ENCODE measurements around the genes PRDX4, MAGEB10, IL1RAPL1 and FTHL17.

- PRO-cap, result no peak
These were observed 27.4 kb downstream of the CBLL2 start for GRCh38 chrX:22300046-22300607.

DNA sequence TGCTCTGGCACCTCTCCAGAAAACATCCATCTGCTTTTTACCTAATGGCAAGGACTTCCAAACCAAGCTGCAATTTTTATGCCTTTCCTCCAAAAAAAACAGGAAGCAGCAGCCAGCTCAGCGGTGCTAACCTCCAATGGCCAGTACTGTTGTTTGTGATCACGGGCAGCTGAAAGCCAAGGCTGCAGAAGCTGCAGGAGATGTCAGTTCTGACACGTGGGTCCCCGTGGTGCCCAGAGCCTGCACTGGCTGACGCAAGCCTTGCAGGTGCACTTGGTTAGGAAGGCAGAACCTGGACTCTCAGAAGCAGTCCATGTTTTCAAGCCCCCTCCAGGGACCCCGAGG lies 313.6 kb upstream of the DDX53 start:
- PRO-cap, result no peak

GRCh38 chrX:23667394-23668472 lies at the start of gene PRDX4:
PRDX4 (plus strand) TSS chrX:23667493.
- PRO-cap, result bidirectional peak, plus-strand start at chrX:23667524, minus-strand start at chrX:23667348; bidirectional peak, plus-strand start at chrX:23667872, minus-strand start at chrX:23667813

- PRO-cap, result no peak
These were observed 6.0 kb downstream of the APOO start for GRCh38 chrX:23901587-23902334.

DNA sequence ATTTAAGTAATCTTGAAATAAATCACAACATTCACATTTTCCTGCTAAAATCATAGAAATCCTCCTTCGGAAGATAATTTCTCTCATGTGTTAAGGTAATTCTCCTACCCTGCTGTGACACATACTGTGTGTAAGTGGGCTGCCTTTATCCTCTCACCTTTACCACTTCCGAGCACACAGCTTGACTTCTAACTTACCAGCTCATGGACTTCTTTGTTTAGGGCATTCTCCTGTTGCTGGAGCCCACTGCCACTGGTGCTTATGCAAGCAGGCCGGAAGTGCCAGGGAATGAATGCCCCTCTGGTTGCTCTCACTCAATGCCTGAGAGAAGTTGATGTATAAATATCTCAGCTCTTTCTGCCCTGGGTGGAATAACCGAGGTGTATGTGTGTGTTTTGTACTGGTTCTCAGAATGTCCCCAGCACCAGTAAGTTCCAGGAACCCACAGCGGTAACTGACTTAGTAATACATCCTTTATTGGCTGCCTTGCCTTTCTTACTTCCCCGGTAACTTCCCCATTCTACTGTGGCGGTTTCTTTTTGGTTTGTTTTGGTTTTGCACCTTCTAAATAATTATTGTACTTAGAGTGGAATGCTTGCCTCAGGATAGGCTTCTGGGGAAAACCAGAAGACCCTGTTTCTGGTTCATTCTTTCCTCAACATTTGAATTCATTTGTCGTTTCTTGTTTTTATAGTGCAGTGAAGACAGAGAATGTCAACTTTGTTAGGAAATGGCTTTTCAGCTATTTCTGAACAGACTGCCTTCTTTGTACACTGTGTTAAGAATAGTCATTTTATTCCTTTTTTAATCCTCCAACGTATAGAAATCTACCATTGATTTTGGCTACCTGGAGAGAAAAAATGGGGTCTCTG lies 45.3 kb downstream of the CXorf58 start:
- PRO-cap, result no peak

- PRO-cap, result bidirectional peak, plus-strand start at chrX:24150414, minus-strand start at chrX:24150162; bidirectional peak, plus-strand start at chrX:24150517, minus-strand start at chrX:24150515
These were observed 611 bp downstream of the ZFX start for GRCh38 chrX:24149907-24150772.

GRCh38 chrX:24672520-24673145 lies 21.1 kb upstream of the POLA1 start:
- PRO-cap, result no peak

DNA sequence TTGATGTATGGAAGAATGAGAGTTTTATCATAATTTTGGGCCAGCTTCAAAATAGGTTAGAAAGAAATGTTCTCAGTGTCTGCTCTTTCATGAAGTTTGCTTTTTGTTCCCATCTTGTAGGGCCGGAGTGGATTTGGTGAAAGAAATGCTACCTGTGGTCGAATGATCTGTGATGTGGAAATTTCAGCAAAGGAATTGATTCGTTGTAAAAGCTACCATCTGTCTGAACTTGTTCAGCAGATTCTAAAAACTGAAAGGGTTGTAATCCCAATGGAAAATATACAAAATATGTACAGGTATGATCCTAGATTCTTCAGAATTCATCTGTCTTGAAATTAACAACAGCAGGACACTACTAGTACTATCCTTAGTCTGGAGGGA lies 45.5 kb downstream of the POLA1 start:
- PRO-cap, result no peak

GRCh38 chrX:25004479-25004979 lies 11.2 kb downstream of the ARX start:
- PRO-cap, result no peak

- PRO-cap, result no peak
These were observed 64.3 kb downstream of the PPP4R3C start for GRCh38 chrX:27398726-27399263.

GRCh38 chrX:27807662-27808248 lies at the start of gene MAGEB10:
MAGEB10 (plus strand) TSS chrX:27807990.
- PRO-cap, result no peak

DNA sequence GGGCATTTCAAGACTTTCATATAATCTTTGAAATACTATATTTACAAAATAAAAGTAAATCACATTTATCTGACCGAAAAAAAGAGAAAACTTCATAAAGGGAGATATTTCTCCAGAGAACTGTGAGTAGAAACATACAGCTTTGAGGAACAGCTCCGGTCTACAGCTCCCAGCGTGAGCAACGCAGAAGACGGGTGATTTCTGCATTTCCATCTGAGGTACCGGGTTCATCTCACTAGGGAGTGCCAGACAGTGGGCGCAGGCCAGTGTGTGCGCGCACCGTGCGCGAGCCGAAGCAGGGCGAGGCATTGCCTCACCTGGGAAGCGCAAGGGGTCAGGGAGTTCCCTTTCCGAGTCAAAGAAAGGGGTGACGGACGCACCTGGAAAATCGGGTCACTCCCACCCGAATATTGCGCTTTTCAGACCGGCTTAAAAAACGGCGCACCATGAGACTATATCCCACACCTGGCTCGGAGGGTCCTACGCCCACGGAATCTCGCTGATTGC lies 225.5 kb upstream of the DCAF8L1 start:
- PRO-cap, result no peak

- PRO-cap, result no peak
These were observed 289.9 kb upstream of the DCAF8L1 start for GRCh38 chrX:28271174-28271495.

- PRO-cap, result no peak
These were observed at the start of gene IL1RAPL1 for GRCh38 chrX:28587379-28587773. IL1RAPL1 (plus strand) TSS chrX:28587446.

DNA sequence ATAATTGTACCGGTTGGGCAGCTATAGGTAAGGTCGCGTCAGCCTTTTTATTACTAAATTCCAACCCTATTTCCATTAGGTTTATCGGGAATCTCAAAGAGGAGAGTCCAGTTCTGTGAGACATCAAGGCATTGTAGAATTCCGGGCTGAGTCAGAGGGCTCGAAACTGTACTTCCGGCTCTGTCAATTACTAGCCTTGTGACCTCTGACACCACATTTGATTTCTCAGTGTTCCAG lies 4.3 kb downstream of the IL1RAPL1 start:
- PRO-cap, result no peak

GRCh38 chrX:30889791-30890055 lies 669 bp upstream of the TAB3 start:
- PRO-cap, result no peak

GRCh38 chrX:31071931-31072326 lies at the start of gene FTHL17:
FTHL17 (minus strand) TSS chrX:31072041.
- PRO-cap, result no peak

GRCh38 chrX:32348319-32348640 lies 863.1 kb downstream of the DMD start:
- PRO-cap, result no peak

DNA sequence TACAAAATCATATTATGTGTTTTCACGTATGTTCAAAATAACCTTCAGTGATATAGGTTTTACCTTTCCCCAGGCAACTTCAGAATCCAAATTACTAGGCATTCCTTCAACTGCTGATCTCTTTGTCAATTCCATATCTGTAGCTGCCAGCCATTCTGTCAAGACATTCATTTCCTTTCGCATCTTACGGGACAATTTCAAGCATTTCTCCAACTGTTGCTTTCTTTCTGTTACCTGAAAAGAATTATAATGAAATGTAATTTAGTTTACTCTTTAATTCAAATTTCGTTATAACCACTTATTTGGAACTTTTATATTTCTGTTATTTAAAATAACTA lies 830.9 kb downstream of the DMD start:
- PRO-cap, result no peak

GRCh38 chrX:32593399-32593726 lies 618.0 kb downstream of the DMD start:
- PRO-cap, result no peak

Measured in Calu3 (cell line).